Right cardiac atrium (tissue), 1 donor: ENCODE measurements around a stretch of chr14.

- PRO-cap: no peak
Observed at GRCh38 chr14:51333420-51333727, 93.3 kb downstream of the TMX1 start.

DNA sequence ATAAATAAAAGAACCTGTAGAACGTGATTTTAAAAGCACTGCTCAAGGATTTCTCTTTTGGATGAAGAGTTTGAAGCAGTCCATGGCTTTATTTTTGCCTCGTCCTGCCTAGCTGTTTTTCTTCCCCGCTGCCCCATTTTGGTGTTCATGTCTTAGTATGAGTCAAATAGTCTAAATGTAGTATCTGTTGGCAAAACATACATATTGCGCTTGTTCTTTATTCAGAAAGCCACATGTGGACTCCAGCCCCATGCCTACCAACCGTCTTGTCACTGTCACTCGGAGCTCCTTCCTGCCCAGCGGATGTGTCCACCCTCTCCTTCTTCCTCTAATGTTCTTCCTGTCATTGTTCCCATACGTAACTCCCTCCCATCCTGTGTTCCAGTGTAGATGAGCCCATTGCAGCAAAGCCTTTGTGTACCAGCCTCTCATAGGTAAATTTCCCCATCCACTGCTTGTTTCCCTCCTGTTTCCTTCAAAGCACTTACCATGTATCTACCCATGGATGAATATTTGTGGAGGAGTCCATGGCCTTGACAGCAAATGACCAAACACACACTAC, 120.5 kb downstream of the TMX1 start:
- PRO-cap: no peak

DNA sequence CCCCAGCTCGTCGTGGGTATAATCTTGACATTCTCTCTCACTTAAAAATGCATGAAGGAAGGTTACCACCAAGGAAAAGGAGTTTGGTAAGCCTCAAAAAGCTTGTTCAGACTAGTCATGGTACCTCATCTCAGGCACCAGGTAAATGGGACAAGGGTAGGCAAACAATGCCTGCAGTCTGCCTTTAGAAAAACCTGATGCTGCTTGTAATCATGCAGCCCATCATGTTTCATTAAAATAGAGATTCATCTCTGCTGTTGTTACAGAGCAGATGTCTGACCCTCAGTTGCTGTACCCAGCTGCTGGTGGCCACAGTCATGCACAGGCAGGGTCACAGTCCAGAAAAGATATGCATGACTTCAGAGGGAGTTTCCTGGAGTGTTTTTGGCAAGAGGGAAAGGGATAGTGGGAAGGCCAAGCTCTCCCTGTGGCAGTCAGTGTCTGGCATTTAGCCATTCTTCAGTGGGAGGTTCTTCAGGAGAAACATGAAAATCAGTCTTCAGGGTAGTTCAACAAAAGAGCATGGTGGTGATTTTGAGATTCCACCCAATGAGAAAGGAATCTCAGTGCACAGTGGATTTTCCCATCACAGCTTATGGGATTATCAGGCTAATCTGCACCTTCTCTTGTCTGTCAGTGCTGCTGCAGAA, 202.8 kb upstream of the FRMD6 start:
- PRO-cap: no peak

GRCh38 chr14:51945445-51945723, 44.0 kb upstream of the RTRAF start:
- PRO-cap: no peak

- PRO-cap: no peak
Observed at GRCh38 chr14:51963214-51963789, 26.0 kb upstream of the RTRAF start.

DNA sequence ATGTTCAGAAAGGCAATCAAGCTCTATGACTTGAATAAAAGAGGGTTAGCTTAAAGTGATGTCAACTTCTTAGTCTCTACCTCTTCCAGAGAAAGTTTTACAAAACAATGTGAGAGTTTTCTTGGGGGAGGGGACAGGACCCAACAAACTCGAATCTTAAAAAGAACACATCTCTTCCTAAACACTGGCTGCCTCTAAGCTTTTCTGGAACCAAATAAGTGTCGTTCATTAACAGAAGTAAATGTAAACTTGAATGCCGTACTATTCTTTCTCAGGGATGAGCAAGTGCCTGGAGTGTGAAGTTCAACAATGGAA, 23.9 kb downstream of the RTRAF start:
- PRO-cap: no peak

- PRO-cap: no peak
Observed at GRCh38 chr14:52045142-52045491, 23.7 kb downstream of the NID2 start.

- PRO-cap: no peak
Observed at GRCh38 chr14:52271560-52271851, 4.0 kb downstream of the PTGDR start.

GRCh38 chr14:52312769-52313272, 1.3 kb upstream of the PTGER2 start:
- PRO-cap: no peak

DNA sequence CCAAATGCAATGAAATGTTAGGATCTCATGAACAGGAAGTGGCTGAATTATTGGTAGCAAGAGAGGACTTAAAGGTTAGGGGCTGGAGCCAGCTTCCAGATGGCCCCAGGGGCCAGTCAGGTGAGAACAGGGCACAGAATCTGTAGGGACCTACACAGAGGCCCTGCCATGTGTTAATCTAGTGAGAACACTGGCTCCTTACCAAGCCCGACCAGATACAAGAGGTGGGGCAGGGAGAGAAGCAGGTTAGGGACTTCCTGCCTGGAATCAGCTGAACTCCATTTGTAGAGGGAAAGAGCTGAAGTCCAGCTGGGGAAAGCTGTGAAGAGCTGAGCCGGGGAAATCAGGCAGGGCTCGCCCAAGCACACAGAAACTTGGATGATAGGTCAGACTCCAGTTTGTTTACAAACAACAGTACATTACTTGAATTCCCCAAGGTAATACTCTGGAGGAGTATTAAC, 46.7 kb downstream of the PTGER2 start:
- PRO-cap: no peak

- PRO-cap: no peak
Observed at GRCh38 chr14:52741620-52742182, 11.7 kb downstream of the STYX start.

DNA sequence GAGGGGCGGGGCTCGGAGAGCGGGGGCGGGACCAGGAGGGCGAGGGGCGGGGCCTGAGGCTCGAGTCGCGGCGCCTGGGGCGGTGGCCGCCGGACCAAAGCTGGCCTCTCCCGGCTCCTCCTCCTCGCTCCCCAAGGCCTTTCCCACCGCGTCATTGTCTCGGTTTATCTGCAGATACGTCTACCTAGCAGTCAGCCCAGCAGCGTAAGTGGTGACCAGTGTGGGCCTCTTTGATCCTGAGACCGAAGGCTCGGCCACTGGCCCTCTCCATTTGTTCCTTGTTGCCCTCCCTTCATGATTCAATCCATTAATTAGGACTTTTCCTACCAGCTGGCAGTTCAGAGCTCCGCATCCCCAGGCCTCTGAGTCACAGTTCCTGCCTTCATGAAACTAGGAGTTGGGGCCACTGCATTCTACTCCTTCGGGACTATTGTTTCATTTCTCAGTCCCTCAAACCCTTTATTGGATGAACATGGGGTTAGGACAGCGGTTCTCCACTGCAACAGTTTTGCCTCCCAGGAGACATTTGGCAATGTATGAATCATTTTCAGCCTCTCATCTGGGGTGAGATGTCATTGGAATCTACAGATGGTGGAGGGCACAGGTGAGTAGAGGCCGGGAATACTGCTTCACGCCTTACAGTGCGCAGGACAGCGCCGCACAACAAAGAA, 451 bp upstream of the GNPNAT1 start:
- PRO-cap: bidirectional peak, plus-strand start at position 63 of the sequence, minus-strand start outside the sequence; unidirectional peak, minus-strand start at position 375 of the sequence

- PRO-cap: no peak
Observed at GRCh38 chr14:52845170-52845489, 53.7 kb upstream of the GNPNAT1 start.

DNA sequence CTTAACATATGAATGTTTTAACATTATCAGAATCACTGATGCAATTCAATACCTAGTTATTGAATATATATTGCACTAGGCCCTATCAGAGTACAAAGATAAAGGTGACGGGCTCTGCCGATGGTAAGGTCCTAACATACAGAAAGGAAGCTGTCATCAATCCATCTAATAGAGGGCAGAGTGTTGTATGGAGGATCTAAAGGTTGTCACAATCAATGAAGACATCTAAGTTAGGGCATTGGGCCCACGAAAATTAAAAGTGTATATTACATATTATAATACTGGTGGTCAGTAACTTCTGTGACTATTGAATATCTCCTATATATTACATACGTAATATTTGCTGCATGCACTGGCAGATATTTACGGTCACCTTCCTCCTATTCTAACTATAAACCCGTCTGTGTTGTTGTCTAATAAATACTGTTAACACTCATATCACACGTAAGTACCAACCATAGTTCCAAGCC, 2.0 kb downstream of the DDHD1 start:
- PRO-cap: no peak

- PRO-cap: no peak
Observed at GRCh38 chr14:53850655-53851119, 105.9 kb downstream of the BMP4 start.

DNA sequence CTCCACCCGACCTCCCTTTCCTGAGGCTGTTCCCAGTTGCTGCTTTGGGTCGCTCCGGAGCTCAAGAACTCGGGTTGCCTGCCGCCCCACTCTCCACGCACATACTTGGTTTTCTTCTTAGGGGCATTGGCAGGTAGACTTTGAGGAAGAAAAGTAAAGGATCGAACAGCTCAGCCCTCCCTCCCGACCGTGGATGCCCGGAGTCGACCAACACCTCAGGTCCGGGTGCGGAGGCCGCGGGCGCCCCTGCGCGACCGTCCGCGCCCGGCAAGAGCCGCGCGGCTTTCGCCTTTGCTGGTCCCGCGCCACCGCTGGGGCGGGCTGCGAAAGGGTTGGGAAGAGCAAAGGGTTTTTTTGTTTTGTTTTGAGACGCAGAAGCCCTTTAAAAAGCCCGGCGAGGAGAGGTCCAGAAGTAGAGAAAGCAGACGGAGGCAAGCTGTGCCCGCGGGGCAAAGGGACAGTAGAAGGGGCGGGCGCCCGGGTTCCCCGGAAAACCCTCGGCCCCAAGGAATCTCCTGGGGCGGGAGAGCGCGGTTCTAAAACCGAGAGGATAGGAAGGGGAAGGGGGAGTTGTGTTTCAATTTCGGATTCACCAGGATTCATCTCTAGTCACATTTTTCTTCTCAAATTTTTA, 1.7 kb downstream of the BMP4 start:
- PRO-cap: bidirectional peak, plus-strand start at position 409 of the sequence, minus-strand start at position 287 of the sequence

DNA sequence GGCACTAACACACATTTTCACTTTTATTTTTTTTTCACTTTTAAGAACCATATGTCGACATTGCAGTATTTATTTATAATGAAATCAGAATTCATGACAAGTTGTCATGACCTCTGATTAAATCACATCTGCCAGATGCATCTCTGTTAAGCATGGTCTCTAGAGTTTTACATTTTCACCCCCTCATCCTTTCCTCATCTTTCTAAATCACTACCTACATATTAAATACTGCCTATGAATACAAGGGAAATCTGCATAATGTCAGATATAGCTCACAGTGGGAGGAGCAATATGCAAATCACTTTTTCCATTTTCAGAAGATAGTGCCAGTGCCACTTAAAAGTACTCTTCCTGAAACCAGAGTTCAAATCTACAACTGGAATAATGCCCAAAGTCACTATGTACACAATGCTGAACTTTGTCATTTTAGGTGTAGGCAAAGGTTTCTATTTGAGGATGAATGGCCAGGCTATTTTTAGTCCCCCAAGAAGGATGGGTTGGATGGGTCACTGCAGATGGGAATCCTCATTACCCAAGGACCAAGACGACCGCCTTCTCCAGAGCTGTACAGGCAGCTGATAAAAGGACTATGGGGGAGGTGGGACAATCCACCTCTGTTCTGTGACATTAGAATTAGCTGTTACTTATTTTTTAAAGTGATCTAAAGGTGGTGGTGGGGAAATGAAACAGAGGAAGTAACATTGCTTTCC, 5.7 kb downstream of the GMFB start:
- PRO-cap: no peak

GRCh38 chr14:54604157-54604617, 37.3 kb downstream of the SAMD4A start:
- PRO-cap: no peak

DNA sequence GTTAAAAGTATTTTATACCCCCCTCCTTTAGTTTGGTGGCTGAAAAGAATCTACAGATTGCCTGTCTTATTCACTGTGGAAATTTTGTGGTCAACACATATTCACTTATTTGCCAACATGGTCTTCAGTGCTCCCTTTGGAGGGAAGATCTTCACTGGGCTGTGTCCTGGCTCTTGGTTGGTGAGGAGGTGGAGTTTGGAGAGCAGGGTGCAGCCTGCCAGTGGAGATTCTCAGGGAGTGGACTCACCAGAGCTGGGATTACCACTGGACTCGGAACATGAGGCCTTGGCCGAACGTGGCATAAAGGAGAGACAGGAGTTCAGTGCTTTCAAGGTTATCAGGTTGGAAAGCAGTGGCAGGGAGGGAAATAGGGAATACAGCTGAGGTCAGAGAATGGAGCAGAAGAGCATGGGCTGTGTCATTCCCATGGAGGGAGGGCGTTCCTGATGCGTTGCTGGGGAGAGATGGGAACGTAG, 39.9 kb downstream of the SAMD4A start:
- PRO-cap: no peak

GRCh38 chr14:54633032-54633537, 66.2 kb downstream of the SAMD4A start:
- PRO-cap: no peak